Parietal lobe (tissue), 2 donors: Measurements from ENCODE around the gene POMP.

DNA sequence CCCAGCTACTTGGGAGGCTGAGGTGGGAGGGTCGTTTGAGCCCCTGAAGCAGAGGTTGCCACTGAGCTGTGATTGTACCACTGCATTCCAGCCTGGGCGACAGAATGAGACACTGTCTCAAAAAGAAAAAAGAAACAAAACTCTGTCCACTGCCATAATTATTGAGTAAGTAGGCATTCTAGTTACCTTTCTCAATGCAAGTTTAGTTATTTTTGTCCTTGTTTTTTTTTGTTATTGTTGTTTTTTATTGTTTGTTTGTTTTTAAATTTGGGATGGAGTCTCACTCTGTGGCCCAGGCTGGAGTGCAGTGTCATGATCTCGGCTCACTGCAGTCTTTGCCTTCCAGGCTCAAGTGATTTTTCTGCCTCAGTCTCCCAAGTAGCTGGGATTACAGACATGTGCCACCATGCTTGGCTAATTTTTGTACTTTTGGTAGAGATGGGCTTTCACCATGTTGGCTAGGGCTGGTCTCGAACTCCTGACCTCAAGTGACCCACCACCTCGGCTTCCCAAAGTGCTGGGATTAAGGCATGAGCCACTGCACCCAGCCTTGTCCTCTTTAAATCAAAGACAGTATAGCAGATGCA, 57.0 kb downstream of the PAN3 start:
- RAMPAGE, long total RNA, result no peak

DNA sequence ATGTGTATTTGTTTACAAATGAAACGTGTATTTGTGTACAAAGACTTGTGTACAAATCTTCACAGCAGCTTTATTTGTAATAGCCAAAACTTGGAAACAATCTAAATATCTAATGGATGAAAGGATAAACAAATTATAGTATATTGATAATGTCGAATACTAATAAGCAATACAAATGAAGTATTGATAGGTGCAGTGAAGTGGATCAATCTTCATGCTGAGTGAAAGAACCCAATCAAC, 75.8 kb downstream of the PAN3 start:
- RAMPAGE, long total RNA, result no peak

GRCh38 chr13:28328332-28328566, 166.7 kb downstream of the FLT1 start:
- RAMPAGE, long total RNA, result no peak

DNA sequence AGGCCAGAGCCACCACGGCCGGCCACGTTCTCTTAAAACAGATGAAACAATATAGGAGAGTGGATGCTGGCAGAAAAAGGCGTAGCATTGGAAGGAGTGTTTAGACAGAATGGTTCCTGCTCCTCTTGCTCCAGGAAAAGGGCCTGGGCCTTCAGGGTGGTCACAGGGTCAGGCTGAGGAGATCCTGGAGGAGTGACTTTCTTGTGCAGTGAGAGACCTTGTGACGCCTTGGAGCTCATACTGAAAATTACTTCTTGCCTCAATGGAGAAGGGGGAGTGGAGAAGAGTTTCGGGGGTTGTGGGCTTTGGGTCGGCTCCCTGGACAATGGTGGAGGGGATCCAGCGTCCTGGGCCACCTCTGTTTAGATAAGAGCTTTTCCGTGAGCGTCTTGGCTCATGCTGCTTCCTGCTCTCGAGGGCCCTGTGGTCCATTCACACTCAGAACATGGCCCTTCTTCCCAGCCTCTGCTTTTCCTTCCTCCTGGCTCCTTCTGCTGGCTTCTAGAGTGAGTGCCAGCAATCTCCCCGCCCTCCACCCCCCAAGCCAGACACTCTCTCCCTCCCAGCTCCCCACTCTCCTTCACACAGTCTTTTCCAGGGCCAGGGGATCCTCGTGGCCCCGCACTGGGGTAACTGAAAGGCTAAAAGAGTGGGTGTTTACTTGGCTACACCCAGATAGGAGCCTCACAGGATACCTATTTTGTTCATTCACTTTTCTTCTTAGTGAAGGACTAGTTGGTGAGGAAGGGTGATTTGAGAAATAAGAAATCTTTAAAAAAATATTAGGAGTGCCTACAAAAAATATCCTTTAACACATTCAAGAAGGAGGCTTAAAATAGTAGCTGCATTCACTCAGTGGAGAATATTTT, 81.9 kb downstream of the FLT1 start:
- RAMPAGE, long total RNA, result no peak

GRCh38 chr13:28496182-28496694, 1.3 kb upstream of the FLT1 start:
- RAMPAGE, long total RNA, result no peak

DNA sequence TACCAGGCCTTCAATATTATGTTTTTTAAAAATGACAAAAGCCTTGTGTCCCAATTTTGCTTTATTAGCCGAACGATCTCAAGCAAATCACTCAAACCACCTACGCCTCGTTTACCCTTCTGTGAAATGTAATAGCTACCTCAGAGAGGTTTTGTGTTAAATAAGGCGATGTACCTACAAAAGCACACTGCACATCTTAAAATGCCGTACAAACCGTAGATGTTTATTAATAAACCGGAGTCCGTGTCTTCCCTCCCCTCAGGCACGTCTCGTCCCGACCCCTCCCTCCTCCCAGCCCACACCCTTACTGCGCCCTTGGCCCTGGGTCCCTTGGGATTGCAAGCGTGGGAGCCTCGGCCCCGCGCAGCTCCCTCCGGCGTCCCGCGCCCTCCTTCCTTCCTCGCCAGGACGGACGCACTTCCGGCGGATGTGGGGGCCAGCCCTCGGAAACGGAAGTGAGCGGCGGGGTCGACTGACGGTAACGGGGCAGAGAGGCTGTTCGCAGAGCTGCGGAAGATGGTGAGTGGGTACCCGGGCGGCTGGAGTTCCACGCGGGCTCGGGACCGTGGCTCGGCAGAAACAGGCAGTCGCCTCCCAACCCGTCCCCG, at the start of gene POMP:
TSS of gene POMP (plus strand) at position 462 of the 608 bp plus-strand sequence.
- RAMPAGE, long total RNA, result start-site peak on the plus strand centred at position 476 of the sequence, 60 bp wide, 2,978 and 1,000 reads in 2 replicates

GRCh38 chr13:28716118-28716962, 2.4 kb downstream of the SLC46A3 start:
- RAMPAGE, long total RNA, result no peak

DNA sequence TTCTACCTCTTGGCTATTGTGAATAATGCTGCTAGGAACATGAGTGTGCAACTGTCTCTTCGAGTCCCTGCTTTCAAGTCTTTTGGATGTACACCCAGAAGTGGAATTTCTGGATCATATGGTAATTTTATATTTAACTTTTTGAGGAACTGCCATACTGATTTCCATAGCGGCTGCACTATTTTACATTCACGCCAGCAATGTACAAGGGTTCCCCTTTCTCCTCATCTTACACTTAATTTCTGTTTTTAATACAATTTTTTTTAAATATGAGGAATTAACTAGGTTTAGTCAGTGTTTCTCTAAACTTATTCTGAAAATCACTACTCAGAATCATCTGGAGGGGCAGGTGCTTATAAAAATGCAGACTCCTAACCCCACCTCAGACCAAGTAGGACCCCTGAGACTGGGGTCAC, 24.3 kb upstream of the SLC46A3 start:
- RAMPAGE, long total RNA, result no peak

DNA sequence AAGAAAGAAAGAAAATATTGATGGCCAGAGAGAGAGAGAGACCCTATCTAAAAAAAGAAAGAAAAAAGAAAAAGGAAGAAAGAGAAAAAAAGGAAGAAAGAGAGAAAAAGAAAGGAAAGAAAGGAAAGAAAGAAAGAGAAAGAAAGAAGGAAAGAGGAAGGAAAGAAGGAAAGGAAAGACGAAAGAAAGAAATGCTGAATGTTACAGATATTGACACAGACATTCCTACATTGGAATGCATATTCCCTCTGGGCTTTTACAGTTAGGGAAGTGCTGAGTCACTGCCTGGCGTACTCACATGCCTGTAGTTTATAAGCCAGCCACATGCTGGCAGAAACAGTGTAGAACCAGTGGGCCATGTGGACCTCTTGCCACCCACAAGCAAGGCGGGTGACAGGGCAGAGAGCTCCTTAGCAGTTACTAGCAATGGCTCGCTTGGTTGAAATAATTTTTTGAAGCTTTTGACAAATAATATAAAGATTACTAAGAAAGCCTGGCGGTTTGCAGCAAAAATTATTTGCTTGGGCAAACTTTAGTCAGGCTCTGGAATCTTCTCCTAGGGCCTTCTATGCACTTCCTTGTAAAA, 34.7 kb upstream of the SLC46A3 start:
- RAMPAGE, long total RNA, result no peak

DNA sequence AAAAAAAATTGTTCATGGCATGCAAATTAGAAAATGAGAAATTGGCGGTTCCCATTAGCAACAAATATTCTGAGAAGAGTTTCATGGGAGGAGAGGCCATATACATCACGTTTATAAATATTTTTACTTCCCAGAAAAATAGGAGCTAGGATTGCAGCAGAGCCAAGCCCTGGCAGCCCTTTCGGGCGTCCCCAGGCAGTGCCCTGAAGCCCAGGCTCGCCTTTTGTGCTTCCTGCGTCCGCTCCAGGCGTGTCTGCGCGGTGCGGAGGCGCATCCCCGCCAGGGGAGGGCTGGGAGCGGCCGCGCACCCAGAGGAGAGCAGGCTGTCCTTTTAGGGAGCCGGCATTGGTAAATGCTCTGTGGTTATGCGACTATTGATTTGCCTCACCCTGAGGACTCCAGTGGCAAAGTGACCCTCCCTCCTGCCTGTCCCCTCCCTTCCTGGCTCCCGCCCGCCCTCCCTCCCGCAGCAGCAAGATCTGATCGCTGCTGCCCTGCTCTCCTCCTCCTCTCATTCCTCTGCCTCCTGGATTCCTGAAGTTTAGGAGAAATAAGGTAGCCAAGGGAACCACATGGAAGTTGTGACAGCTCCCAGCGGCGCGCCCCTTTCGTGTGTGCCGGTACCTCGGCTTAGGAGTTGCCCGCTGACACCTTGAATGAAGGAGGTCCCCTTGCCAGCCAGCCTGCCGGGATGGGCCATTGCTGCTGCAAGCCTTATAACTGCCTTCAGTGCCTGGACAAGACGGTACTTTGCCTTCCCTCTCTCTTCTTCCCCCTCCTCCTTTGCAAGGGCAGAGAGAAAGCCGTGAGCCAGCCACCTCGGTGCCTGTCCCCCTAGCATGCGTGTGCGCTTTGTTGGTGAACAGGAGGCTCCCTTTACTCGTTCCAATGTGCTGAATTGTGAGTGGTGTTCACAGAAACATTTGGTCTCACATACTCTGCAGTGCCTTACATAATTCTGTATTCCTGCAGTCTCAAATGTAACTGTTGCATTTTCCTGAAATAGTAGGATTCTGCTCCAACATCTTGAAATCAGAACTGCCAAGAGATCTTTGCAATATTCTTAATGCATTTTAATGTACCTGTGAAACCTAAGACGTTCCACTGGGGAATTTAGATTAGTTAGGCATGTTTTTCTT, 167.0 kb downstream of the SLC7A1 start:
- RAMPAGE, long total RNA, result no peak

- RAMPAGE, long total RNA, result no peak
These were observed 86.9 kb downstream of the SLC7A1 start for GRCh38 chr13:29508426-29509076.

DNA sequence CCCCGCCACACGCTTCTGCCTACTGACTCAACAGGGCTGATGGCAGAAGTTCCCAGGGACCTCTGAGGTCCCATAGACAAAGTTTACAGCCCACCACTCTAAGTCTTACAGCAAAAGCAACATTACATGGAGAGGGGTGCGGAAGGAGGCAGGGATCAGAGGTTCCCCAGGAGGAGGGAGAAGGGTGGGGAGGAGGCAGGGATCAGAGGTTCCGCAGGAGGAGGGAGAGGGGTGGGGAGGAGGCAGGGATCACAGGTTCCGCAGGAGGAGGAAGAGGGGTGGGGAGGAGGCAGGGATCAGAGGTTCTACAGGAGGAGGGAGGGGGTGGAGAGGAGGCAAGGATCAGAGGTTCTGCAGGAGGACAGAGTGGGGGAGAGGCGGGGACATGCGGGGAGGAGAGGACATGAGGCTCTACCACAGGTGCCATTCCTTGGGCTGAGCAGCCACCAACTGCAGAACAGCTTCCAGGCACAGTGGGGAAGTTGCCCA, 52.0 kb downstream of the SLC7A1 start:
- RAMPAGE, long total RNA, result no peak

DNA sequence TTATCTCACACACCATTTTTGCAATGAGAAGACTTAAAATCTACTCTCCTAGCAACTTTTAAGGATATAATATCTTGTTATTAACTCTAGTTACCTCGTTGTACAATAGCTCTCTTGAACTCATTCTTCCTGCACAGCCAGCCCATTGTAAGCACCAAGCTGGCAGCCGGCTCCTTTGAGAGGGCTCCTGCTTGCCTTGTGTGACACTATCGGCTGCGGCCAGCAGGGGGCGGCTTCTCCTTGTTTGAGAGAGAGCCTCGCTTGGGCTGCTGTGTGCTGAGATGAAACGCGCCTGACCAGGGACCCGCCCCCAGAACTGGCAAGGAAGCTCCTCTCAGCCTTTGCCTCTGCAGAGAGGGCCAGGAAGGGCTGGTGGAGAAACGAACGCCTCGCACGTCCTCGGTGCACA, 174.8 kb downstream of the KATNAL1 start:
- RAMPAGE, long total RNA, result no peak

DNA sequence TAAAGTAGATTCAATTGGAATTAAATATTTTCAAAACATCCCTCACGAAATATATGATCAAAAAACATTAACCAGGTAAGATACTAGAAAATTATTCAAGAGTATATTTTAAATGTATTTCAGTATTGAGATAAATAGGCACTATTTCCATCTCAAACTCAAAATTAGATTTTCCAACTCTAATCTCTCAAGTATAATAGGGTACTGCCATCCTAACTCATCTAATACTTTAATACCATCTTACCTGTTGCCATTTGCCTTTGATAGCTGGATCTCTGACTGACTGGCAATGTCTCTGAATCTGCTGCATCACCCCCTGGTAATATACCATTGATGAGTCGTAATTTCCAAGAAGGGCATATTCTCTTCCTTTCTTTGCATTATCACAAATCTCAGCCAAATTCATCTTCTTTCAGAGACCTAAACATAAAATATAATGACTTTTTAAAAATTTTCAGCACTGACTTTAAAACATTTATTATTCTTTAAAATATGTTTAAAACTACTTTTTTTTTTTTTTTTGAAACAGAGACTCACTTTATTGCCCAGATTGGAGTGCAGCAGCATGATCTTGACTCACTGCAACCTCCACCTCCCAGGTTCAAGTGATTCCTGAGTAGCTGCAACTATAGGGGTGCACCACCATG, 23.9 kb downstream of the KATNAL1 start:
- RAMPAGE, long total RNA, result no peak

DNA sequence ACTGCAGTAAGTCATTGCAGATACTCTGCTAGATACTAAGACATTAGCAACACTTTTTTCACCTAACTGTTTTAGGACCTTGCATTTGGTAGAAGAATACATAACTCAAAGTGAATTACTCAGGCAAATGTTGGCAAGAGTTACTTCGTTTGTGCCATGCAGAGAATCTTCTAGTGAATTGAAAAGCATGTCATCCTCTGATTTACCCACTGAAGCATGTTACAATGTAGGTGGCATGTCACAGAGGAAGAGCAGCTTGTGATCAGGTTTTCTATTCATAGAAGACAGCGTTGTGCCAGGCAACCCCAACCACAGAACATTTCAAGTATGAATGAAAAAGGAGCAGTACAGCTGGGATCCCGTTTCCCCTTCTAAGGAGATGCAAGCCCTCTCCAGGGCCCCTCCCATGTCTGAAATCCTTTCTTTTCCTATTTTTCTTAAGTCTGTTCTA, 5.9 kb upstream of the KATNAL1 start:
- RAMPAGE, long total RNA, result no peak

- RAMPAGE, long total RNA, result no peak
These were observed 23.7 kb upstream of the UBE2L5 start for GRCh38 chr13:30398385-30399140.

DNA sequence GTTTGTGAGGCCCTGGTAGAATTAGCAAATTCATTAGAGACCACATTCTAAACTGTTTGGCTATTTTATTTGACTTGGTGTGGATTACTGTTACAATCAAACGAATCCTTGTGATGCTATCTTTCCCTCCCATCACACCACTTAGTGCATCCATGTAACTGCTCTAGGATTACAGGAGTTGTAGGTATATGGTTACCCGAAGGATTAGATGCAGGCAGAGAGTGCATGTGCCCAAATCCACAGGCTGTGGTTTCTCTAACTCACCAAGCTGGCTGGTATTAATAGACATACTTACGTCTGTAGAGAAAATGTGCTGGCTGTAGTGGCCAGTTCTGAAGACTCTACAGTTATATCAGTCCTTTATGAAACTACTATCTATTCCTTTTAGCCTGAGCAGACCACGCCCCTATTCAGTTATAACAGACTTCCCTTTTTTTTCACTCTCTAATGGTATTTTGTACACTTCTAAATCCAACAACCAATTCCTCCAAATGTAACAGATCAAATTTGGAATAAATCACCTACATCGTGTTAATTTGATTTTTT, 1.1 kb upstream of the HMGB1 start:
- RAMPAGE, long total RNA, result no peak

GRCh38 chr13:30792635-30793004, 57.3 kb downstream of the ALOX5AP start:
- RAMPAGE, long total RNA, result no peak

GRCh38 chr13:30833995-30834571, 72.0 kb upstream of the MEDAG start:
- RAMPAGE, long total RNA, result no peak

GRCh38 chr13:30908230-30909043, 2.4 kb downstream of the MEDAG start:
- RAMPAGE, long total RNA, result no peak